Metanephros (tissue), 2 donors: ENCODE measurements around a stretch of chr18.

- RAMPAGE, long total RNA = no peak
These were observed 53.5 kb upstream of the LDLRAD4 start for GRCh38 chr18:13164885-13165541.

- RAMPAGE, long total RNA = no peak
These were observed 47.8 kb downstream of the LDLRAD4 start for GRCh38 chr18:13265919-13267238.

DNA sequence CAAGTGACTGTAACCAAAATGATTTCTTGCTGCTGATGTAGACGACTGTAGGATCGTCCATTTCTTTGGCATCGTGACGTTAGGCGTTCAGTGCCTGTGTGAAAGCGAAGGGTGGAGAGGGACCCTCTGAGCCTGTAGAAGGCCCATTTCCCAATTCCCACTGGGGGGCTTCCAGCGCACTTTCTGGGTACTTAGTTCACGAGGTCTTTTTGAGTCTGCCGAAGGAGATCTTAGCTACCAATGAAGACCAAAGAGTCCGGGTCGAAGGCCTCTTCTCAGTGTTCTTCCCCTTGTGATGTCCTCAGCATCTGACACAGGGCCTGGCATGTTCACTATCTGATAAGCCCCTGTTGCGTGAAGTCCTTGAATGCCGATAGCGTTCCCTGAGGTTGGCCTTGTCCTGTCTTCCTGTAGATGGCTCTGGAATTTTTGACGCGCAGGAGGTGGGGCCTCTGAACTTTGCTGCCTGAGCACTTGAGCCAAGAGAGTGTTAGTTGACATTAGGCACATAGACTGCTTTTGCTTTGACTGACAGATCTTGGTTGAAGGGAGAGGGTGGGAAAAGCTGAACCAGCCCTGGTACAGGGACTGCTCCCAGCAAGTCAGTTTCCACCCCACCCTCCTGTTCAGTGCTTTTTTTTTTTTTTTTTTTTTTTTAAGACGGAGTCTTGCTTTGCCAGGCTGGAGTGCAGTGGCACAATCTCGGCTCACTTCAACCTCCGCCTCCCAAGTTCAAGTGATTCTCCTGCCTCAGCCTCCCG is 52.9 kb downstream of the LDLRAD4 start:
- RAMPAGE, long total RNA = no peak

GRCh38 chr18:13276581-13277639 is 58.4 kb downstream of the LDLRAD4 start:
- RAMPAGE, long total RNA = no peak

- RAMPAGE, long total RNA = no peak
These were observed 72.5 kb downstream of the LDLRAD4 start for GRCh38 chr18:13290837-13291777.

DNA sequence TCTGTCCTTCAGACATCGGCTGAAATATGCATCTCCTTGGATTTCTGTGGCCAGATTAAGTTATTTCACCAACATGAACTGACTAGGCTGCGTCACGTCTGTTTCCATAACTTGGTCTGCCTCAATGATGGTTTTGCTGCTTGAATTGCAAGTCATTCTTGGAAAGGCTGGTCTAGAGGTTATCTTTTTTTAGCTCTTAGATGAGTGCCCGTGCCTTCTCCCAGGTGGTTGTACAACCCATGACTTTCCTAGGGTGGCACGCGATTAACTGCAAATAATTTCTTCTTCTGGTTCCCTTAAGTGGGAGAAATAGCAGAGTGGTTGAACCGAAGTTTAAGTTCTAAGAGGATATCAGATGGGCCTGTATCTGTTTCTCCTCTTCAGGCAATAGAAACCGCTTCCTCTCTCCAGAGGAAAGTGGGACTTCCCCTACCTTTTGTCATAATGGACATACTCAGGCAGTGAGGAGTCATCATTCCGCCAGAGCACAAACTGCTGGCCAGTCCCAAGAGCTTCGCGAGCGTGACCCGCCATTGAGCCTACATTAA is 158.7 kb downstream of the LDLRAD4 start:
- RAMPAGE, long total RNA = no peak

- RAMPAGE, long total RNA = no peak
These were observed 202.7 kb downstream of the LDLRAD4 start for GRCh38 chr18:13421162-13421747.

GRCh38 chr18:13437766-13438679 is 219.5 kb downstream of the LDLRAD4 start:
- RAMPAGE, long total RNA = no peak

DNA sequence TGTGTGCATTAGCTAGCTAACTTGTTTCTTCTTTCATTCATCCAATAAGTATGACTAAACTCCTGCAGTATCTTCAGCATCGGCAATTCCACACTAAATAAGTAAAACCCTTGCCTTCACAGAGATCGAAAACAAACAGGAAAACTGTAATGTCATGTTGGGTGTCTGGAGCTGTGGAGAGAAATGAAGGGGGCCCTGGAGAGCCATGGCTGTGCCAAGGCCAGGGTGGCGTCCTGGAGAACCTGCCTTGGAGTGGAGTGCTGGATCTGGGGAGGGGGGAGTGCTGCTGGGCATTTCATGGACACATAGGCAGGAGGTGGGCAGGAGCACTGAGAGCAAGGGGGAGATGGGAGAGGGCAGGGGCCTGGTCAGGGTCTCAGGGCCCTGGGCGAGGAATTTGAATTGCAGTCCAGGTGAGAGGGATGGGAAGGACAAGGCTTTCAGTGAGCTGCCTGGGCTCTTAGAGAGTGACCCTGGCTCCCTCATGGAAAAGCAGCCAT is 238.7 kb downstream of the FAM210A start:
- RAMPAGE, long total RNA = no peak

GRCh38 chr18:13490769-13491728 is 235.3 kb downstream of the FAM210A start:
- RAMPAGE, long total RNA = no peak

DNA sequence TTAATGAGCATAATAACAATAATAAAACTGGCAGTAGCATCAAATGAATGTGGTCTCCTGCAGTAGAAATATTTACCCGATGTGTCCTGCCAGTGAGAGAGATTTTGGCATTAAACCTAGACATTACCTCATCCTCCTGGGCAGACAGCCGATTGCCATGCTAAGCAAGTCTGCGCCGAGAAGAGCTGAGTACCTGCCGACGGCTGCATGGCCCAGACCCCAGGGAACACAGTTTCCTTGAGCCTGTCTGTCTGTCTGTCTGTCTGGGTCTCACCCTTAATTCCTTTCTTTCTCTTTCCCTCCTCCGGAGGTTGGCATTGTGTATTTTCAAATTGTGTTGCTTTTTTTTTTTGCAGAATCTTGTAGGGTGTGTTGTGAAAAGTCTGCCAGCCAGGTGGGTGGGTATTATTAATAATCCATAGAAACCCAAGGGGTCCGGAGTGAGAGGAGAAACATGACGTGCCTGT is 225.1 kb downstream of the FAM210A start:
- RAMPAGE, long total RNA = no peak

- RAMPAGE, long total RNA = no peak
These were observed 213.2 kb downstream of the FAM210A start for GRCh38 chr18:13513018-13513610.

DNA sequence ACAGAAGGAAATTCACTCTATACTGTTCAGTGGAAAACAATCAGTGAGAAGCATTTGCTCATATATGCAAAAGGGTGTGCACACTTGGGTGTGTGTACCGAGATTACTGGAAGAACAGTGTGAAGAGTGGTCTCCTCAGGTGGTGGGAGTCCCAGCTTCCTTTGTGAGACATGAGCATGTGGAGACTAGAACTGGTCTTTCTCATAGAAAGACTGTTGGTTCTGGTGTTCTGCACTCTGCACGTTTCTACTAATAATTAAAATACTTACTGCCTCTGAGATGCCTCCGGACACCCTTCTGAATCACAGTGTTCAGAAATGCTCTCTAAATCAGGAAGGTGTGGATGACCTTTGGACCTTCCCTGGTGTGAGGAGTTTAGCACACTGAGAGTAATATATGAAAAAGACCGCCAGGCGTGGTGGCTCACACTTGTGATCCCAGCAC is 185.0 kb downstream of the FAM210A start:
- RAMPAGE, long total RNA = no peak

- RAMPAGE, long total RNA = no peak
These were observed 178.4 kb downstream of the FAM210A start for GRCh38 chr18:13547777-13548600.

DNA sequence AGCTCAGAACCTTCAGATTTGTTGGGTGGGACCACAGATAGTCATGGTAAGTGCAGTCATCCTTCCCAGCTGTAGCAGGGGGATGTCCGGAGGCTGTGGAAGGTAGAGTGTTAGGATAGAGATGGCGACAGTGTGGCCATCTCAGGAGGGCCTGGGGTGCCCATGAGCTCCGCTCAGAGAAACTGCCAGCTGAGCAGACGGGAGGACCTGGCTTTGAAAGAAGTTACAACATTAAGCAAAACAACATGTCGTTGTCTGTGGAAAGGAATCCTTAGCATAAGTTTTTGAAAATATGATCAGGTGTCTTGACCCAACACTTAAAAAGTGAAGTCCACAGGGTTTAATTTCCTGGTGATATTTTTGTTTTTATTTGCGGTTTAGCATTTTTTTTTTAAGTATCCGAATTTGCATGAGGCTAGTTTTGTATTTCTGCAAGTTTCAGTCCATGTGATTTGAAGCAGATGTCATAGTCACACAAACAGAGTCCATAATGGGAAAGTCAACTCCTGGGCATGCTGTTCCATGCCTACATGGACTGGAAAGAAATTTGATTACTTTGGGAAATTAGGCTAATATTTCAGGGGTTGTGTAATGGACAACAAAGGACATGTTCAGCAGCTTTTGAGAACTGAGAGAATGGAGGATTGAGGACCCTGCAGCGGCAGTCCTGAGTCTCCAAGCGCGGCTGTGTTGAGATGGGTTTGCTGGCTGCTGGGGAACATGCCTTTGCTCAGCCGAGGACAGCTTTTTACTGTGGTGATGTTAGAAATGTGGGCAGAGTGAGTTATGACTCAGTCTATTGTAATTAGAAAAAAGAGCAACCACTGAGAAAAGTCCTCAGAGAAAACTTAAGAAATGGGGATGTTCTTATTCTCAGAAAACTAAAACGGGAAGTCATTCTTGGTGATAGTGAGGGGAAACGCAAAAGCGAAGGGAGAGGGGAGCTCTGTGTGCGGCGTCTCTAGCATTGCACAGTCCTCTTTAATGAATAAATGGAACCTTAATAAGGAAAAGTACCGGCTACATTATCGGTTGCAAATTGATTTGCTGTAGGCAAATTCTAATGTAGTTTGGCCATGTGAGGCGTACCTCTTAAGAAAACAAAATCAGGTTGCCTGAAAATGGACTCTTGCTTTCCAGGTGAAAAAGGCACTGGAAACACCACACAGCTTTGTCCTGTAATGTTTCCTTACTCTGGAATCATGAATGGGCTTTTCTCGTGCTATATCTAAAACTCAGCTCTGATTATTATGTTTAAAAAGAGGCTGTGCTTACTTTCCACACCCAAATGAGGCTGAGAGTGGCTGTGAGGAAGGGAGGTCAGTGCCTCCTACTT is 149.2 kb downstream of the FAM210A start:
- RAMPAGE, long total RNA = no peak

GRCh38 chr18:13623335-13623840 is 103.0 kb downstream of the FAM210A start:
- RAMPAGE, long total RNA = no peak

DNA sequence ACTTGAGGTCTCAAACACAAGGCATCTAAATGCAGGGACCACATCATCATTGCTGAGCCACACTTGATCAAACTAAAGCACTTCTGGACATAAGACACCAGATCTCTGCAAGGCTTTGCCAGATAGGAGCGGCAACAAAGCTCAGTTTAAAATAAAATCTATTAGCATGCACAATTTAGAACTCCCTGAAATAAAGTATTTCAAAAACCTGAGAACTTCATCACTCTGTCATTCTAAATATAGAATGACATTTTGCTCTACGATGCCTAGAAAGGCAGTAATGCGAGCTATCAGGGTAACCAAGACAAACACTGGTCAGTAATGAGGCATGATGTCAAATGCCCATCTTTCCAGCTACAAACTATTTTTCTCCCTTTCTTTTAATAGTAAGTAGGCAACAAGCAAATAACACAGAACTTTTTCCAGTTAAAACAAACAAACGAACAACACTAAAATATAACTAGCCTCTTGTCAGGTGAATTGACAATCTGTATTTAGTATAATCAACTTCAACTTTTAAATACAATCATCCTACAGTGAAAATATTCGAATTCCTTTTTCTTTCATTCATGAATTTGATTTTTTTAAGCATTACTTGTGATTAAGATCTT is 47.4 kb downstream of the FAM210A start:
- RAMPAGE, long total RNA = no peak

DNA sequence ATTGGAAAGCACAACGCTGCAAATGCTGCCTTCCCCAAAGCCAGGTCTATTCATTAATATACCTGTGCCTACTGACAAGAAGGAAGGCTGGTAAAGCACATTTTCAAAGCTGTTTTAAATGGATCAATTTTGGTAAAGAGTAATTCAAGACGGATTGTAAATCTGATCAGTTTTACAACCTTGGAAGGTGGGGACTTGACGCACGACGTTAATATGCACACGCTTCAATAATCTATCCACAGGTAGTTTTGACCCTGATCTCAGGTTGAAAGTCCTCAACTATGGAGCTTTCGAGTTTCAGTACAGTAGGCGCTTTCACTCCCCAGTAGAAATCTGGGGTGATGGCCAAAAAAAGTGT is 957 bp downstream of the FAM210A start:
- RAMPAGE, long total RNA = no peak

- RAMPAGE, long total RNA = no peak
These were observed 18.5 kb downstream of the RNMT start for GRCh38 chr18:13744792-13745594.

DNA sequence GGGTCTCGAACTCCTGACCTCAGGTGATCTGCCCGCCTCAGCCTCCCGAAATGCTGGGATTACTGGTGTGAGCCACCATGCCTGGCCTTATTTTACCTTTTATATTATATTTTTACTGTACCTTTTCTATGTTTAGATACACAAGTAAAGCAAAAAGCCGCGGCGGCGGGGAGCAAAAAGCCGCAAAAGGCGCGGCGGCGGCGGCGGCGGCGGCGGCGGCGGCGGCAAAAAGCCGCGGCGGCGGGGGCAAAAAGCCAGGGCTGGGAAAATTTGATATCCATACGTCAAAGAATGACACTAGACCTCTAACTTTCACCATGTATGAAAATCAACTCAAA is 262.3 kb downstream of the ANKRD30B start:
- RAMPAGE, long total RNA = no peak